Metastatic Pancreatic Carcinoma in the Ovary (tissue), 1 donor: ENCODE measurements around the genes VILL, ACAA1 and SLC25A38.

GRCh38 chr3:37990585-37990956, at the start of gene VILL:
Gene VILL, plus strand, starts transcription at chr3:37990786.
- PRO-cap, result no peak

GRCh38 chr3:38003732-38004777, 13.5 kb downstream of the VILL start:
- PRO-cap, result no peak

DNA sequence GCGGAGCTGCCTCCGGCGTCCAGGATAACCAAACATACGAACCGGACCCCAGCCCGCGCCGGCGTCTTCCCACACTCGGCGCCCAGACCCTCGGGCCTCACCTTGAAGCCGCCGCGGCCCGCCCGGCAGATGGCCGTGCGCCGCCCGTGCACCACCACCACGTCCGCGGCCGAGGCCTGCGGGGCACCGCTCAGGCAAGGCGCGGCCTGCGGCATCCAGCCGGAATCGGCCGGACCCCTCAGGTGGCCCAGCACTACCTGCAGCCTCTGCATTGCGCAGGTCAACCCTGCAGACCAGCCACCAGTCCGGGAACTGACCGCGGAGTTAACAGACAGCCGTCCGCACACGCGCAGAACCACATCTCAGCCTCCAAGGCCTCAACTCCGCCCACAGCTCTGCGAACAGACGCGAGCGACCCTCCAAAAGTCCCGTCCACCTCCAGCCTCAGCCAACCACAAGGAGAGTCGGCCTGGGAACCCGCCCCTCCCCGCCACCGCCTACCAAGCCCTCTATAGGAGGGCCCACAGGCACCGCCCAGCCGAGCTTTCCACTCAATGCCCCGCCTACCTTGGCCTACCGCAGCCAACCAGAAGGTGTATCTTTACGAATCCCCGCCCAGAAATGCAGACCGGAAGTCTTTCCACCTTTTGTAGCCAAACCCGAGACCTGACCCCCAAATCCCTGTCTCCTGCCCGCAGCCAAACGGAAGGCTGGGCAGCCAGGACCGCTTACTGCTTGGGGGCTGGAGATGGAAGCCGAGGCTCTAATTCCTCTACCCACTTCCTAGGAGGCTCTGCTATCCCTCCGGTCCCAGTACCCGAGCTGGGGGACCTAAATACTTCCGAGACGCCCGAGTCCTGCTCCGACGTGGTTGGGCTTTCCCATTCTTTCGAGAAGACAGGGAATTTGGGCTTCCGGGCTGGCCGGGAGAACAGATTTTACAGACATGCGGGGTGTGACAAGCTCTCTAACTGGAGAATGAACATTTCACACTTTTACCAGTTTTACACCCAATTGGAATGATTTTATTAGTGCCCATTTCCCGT, at the start of gene ACAA1:
ACAA1 (minus strand) TSS at position 364 of the 1,046 bp plus-strand sequence.
- PRO-cap, result bidirectional peak, plus-strand start at position 676 of the sequence, minus-strand start at position 329 of the sequence

- PRO-cap, result no peak
Observed at GRCh38 chr3:38460203-38461477, 7.0 kb downstream of the ACVR2B start.

- PRO-cap, result no peak
Observed at GRCh38 chr3:38490906-38491753, 5.0 kb upstream of the EXOG start.

DNA sequence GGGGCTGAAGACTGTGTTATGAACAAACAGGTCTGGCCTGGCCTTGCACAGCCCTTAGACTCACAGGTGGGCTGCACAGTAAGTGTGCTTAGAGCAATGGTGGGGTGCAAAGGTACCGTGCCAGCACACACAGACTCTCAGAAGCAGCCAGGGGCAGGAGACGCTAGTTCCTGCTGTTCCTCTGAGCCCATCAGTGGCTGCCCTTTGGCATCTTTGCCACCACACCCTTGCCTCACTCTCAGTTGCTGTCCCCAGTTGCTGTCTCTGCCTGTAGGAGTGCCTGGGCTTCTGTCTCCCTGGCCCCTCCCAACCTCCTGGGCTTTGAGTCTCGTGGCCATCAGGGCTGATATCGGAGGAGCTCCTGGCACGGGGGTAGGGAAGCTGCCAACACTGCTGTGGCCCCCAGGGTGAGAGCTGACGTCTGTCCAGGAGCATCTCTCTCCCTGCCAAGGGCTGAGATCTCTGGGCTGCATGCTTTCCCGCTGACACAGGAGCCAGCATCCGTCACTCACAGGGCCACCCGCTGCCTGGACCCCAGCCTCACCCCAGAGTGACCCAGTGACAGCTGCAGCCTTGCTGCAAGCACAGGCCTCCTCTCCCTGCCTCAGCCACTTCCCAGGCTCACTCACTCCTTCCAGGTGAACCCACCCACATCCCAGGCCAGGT, 47.4 kb downstream of the EXOG start:
- PRO-cap, result no peak

GRCh38 chr3:39094194-39094616, 13.2 kb downstream of the GORASP1 start:
- PRO-cap, result no peak

GRCh38 chr3:39139130-39139911, 14.1 kb downstream of the CSRNP1 start:
- PRO-cap, result no peak

- PRO-cap, result no peak
Observed at GRCh38 chr3:39151187-39151302, 2.3 kb downstream of the CSRNP1 start.

- PRO-cap, result bidirectional peak, plus-strand start at chr3:39181081, minus-strand start at chr3:39180858
Observed at GRCh38 chr3:39180426-39181305, 11.7 kb downstream of the XIRP1 start.

- PRO-cap, result bidirectional peak, plus-strand start at chr3:39383370, minus-strand start at chr3:39383304; bidirectional peak, plus-strand start at chr3:39383680, minus-strand start at chr3:39383521
Observed at GRCh38 chr3:39382940-39384165, at the start of gene SLC25A38. Gene SLC25A38, plus strand, starts transcription at chr3:39383370.

DNA sequence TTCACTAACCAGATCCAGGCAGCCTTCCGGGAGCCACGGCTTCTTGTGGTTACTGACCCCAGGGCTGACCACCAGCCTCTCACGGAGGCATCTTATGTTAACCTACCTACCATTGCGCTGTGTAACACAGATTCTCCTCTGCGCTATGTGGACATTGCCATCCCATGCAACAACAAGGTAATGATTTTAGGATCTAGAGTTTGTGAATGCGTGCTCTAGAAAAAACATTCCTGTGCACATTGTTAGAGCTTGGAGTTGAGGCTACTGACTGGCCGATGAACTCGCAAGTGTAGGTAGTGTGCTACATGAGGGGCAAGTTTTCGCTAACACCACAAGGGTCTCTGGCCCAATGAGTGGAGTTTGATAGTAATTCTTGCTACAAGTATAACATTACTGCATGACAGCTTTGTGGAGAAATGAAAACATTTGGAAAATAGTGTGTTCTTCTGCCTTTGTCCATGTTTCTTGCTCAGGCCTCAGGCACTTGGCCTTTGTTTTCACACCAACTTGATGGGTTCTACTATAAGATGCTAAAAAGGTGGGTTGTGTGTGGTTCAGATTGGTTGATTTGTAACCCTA, 4.4 kb downstream of the RPSA start:
- PRO-cap, result no peak

- PRO-cap, result no peak
Observed at GRCh38 chr3:39502691-39503238, 35.3 kb downstream of the MOBP start.

GRCh38 chr3:39506162-39506844, 38.8 kb downstream of the MOBP start:
- PRO-cap, result no peak

GRCh38 chr3:39781485-39782028, 27.9 kb upstream of the MYRIP start:
- PRO-cap, result no peak

DNA sequence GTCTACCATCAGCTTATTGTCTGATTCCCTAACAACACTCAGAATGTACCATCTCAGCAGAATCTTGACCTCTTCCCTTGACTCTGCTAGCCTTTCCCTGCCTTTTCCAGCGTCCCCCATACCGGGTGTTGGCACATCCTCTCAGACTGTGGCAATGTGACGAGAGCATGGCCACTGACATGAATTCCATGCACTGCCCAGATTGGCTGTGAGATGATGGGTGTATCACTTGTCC, 60.4 kb upstream of the EIF1B start:
- PRO-cap, result no peak

- PRO-cap, result no peak
Observed at GRCh38 chr3:40457712-40458367, 701 bp downstream of the RPL14 start.

DNA sequence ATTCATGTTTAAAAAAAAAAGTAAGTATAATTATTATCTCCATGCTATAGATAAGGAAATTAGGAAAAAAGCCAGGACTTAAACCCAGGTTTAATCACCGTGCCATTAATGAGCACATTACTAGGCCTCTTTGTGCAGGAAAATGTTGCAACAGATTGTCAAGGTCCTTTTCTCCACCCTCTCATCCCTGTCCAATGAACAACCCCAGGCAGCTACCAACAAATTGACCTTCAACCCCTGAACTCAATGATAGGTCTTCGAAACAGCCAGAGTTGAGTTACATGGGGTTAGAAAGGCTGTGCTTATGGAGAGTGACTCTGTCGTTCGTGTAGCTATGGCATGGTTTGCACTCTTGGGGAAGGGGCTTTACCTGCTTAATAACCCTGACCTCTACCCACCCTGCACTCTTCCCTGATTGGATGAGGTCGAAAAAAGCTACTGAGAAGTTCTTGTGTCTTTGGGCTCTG, 84.2 kb upstream of the CTNNB1 start:
- PRO-cap, result no peak

GRCh38 chr3:41199829-41200418, 619 bp downstream of the CTNNB1 start:
- PRO-cap, result bidirectional peak, plus-strand start at chr3:41200115, minus-strand start at chr3:41200003

DNA sequence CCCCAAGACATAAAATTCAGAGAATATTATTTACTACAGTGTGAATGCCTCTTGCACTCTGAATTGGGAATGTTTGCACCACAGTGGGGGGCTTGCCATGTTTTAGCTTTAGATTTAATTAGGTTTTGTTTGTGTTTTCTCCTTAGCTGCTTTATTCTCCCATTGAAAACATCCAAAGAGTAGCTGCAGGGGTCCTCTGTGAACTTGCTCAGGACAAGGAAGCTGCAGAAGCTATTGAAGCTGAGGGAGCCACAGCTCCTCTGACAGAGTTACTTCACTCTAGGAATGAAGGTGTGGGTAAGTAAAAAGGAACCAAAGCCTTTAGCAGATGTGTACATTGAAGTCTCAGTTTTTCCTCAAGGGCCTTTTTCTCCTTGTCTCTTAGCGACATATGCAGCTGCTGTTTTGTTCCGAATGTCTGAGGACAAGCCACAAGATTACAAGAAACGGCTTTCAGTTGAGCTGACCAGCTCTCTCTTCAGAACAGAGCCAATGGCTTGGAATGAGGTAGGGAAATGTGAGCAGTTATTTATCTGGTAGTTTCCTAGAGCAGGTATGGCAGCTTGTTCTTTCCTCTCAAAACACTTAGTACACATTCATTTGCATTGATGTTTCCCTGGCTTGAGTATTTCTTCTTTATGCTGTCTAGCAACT, 37.0 kb downstream of the CTNNB1 start:
- PRO-cap, result no peak